Iris pigment epithelial cell (primary cell): ENCODE measurements around a stretch of chr17.

DNA sequence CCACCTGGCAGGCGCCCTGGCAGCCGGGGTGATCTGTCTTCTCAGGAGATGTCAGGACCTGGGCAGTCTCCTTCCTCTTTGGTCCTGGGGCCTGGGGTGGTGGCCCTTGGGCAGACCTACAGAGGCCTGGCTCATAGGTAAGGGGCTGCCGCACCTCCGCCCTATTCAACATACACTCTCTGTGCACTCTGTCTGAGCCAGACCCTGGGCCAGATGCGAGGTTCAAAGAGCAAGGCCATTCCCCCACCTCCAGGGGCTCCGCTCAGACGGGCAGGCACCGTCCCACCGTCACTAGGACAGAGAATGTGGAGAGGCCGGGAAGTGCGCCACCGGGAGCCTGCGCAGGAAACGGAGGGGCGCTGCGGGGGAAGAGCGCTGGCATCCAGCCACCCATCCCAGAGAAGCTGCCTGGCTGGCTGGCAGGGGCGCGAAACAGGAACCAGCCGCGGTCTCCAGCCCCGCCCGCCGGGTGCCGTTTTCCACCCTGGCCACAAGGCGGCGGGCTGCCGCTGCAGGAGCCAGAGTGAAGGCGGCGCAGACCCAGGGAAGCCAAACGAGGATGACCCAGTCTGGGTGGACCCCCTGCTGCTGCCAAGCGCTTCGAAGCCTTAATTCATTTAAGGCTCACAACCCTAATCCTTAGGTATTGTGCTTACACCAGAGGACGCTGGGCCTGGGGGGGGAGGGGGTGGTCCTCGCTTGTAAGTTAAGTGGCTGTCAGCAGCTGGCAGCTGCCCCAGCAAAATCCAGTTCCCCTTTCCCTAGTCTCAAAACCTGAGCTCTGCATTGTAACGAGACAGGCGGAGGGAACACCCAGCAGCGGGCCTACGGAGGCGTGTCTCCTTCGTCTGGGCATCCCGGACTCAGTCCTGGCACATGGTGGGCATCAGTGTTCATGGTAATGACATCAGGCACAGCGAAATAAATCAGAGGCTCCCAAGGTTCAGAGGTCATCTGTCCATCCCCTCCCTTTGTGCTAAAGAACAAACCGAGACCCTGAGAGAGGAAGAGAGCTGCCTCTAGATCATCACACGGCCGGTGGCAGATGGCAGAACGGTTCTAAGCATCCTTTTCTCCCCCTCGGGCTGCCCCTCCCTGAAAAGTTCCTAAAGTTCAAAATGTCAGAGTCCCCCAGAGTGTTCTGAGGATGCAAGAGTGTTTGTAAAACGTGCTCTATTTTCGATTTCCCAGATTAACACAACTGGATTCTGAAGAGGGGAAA, 114.8 kb upstream of the SMURF2 start:
- RRBS: no CpG with 5 or more reads among the region's 50 CpGs

DNA sequence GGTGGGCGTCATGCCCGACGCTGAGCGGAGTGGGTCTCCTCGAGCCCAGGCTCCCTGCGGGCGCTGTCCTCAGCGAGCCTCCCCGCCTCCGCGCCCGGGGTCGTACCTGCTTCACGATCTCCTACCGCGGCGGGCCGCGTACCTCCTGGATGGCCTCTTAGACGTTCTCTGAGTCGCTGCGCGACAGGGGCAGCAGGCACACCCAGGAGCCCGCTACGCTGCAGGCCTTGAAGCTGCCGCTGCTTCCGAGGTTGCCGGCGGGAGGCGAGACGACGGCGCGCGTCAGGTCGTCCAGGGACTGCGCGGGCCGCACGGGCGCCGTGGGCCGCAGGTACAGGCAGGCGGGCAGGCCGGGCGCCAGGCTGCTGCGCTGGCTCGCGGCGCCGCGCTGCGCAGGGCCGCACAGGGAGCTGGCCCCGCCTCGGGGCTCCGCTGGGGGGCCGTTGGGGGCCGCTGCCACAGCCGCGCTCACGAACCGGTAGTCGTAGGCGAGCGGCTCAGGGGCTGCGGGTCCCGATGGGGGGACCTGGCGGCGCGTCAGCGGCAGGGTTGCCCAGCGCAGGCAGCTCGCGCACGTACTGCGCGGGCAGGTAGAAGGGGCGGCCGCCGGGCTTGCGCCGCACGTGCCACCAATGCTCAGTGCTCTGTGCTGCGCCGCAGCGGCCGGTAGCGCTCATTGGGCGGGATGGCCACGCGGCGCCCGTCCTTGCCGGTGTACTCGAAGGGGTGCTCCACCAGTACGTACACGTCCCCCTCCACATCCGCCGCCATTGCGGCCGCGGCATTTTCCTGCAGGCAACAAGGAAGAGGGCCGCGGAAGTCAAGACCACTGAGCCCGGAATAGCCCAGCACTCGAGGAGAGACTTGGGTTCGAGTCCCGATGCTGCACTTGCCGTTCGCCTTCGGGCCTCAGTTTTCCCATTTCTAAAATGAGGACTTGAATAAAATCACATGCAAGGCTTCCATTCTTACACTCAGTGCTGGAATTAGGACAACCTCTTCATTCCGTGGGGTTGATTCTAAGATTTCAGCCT, 116.5 kb upstream of the SMURF2 start:
- RRBS: 3% methylated on average over 15 of the region's 113 CpGs

DNA sequence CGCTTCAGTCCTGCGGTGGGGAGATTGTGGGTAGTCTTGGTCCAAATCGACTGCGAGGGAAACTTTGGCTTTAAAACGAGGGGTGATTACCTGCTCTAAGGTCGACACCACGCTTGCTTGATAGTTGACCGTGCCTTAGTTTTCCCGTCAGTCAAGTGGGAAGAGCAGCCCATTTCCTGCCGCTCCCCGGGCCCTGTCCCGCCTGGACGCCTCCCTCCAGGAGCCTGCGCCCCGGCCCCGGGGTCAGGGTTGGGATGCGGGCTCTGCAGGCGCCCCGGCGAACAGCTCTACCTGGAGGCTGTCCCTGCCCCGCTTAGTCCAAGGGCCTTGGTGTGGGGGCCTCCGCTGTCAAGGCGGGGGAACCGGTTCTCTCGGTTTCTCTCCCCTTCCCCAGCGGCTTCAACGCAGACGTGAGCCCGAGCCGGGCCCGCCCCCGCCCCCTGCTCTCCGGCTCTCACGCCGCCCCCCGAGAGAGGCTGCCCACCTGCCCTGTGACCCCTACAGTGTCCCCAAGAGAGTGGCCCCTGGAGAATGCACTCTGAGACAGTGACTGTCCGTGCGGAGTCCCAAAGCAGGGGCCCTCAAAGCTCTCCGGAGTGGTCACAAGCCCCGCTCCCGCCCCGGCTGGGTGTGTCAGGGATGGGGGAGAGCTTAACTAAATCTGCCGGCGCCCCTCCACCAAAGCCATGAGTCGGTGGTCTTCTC, 117.4 kb upstream of the SMURF2 start:
- RRBS: 5% methylated on average over 10 of the region's 45 CpGs

DNA sequence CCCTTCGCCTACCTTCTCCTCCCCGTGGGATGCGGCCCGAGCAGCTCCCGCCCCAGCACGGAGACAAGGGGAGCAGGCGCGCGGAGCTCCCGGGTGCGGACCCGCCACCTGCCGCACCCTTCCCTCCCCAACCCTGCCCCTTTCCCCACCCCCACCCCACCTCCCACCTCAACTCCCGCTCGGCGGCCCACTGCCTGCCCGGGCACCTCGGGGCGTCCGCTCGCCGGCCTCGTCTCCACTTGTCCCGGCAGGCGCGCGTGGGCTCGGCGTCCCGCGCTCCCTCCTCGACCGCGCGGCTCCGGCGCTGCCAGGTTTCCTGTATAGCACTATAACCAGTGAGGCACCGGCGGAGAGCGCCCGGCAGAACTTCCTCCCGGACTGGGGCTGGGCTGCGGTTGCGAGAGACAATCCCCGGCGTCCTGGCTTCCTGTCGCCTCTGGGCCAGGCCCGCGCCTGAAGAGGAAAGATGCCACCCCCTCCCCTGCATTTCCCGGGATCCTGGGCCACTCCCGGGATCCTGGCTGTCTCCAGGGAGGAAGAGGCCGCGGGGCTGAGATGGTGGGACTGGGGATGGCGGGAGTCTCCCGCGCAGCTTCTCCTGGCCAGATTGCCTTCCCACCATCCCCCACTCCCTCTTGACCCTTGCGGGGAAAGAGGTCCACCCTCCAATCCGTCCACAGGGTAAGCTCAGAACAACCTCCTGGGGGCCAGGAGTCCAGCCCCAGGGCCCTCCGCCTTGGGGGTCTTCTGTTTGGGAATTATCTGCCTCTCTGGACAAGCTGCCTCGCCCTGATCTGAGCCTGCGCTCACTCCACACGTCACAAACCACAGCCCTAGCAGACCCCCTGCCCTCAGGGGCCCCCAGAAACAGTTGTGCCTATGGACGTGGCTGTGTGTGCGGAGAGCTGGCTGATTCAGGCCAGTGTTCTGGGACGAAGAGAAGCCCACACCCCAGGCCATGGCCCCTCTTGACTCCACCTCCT, 119.4 kb upstream of the SMURF2 start:
- RRBS: 2% methylated on average over 13 of the region's 65 CpGs

- RRBS: no CpG with 5 or more reads among the region's 17 CpGs
Observed at GRCh38 chr17:64786145-64786787, 124.2 kb upstream of the SMURF2 start.

DNA sequence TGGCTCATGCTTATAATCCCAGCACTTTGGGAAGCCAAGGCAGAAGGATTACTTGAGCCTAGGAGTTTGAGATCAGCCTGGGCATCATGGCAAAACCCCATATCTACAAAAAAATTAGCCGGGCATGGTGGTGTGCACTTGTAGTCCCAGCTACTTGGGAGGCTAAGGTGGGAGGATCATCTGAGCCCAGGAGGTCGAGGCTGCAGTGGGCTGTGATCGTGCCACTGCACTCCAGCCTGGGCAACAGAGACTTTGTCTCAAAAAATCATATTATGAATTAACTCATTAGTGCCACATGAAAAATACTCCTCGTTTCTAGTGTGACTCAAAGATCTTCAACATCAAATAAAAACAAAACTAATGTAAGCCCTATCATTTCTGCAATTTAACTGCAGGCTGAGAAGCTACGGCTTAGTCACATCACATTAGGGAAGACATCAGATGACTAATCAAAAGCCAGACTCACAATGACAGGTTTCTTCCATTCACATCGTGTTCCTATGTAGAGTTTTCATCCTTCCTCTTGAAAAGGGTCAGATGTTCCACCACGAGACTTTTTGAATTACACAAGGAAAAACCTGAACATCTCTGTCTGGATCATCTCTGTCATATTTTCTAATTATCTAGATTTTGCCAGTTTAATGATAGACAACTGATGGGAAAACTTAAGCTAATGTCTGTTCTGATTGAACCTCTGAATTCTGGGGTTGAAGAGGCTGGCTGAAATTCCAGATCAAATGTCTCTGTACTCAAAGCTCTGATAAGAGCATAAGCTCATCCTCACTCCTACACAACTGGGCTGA, 55.0 kb upstream of the LRRC37A3 start:
- RRBS: no CpG with 5 or more reads among the region's 7 CpGs

DNA sequence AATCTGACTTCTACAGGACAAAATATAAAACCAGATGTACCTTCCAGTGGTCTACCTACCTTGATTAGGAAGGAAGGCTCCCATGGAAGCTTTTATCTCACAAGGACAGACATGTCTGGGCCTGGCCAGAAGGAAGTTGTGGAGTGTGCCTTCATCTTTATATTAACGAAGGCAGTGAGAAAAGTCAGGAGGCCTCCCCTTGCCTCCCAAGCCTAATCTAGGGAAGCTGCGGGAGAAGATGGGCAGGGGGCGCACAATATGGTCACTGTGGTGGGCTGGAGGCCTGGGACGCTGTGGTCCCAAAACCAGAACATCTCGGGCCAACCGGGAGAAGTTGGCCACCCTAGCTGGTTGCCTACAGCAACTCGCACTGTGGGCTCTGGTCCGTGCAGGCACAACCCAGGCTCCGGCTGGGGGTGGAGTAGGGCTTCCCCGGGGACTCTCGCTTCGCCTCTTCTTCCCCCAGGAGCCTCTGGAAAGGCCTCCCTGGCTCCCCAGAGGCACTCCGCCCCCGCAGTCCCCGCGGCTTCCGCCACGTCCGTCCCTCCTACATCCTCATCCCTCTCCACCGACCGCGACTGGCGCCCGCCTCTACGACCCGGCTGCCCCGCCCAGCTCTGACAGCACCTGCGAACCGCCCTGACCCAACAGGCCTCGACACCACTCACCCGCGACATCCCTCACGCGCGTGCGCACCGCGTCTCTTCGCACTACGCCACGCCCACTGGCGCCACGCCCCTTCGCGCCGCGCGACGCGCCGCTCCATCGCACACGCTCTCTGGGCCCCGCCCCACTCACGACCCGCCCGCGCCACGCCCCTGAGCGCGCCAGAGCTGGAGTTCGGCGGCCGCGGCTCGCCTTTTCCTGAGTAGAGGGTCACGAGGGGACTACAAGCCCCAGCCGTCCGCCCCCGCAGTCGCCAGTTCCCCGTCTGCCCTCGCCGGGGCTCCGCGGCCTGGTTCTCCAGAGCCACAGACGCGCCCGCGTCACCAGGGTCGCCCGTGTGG, 55.9 kb upstream of the LRRC37A3 start:
- RRBS: 3% methylated on average over 6 of the region's 82 CpGs

DNA sequence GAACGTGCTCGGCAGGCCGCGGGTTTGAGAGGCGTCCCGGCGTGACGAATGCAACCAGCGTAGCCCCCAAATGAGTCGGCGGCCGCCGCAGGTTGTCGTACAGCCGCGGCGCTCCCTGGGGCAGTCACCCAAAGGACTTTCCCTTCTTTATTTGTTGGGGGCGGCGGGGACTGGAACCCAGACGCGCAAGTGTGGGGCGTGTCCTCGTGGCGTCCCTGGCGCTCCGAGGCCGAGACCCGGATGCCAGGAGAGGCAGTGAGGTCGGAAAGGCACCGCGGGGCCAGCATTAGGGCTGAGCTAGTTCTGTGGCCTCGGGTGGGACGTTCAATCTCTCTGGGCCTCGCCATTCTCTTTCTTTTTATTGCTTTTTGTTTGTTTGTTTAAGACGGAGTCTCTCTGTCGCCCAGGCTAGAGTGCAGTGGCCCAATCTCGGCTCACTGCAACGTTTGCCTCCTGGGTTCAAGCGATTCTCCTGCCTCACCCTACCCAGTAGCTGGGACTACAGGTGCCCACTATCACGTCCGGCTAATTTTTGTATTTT, 56.7 kb upstream of the LRRC37A3 start:
- RRBS: 0% methylated on average over 6 of the region's 41 CpGs

DNA sequence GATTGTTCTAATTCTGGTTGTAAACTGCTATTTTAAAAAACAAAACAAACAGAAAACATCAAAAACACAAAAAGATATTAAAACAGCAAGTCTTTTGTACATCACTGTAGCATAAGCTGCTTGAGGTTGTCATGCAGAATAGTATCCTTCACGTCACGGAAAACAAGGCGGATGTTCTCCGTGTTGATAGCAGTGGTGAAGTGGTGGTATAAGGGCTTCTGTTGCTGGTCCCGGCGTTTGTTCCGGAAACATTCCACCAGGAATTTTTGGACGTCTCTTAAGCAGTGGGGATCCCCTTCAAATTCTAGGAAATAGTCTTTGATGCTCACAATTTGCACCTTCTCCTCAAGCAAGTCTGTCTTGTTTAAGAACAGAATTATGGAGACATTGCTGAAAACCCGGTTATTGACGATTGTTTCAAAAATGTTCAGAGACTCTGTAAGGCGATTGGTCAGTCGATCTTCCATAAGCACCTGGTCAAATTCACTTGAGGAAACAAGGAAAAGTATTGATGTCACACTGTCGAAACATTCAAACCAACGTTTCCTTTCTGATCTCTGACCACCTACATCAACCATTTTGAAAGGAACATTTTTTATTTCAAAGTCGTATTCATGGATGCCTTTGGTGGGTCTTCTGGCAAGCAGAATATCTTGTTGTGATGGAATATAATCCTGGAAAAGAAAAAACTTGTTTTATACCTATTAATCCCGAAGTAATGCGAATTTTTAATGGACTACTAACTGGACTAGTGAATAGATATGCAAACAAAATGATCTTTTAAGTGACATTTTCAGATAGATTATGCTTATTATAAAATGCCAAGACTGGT, 42.2 kb downstream of the GNA13 start:
- RRBS: no CpG with 5 or more reads among the region's 17 CpGs

DNA sequence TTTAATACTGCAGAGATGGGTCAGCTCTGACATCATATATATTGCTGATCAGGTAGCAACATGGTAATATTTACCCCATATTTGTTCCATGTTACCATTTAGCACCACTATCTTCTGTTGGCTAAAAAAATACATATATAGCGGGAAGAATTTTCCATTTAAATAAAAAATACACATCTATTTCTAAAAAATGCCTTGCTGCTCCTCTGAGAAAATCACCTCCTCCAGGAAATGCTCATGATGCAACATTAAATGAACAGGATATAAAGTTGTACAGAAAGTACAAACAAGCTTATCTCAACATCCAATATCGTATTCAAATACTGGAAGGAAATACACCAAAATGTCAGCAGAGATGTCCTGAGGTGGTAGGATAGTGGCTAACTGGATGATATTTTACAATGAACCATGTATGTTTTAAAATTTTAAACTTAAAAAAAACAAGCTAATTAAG, 21.4 kb downstream of the GNA13 start:
- RRBS: no CpG with 5 or more reads among the region's 2 CpGs

- RRBS: no CpG with 5 or more reads among the region's 6 CpGs
Observed at GRCh38 chr17:65696681-65697168, 135.3 kb upstream of the AXIN2 start.

- RRBS: no CpG with 5 or more reads among the region's 5 CpGs
Observed at GRCh38 chr17:65697629-65698003, 136.2 kb upstream of the AXIN2 start.

GRCh38 chr17:65712406-65712876, 151.0 kb upstream of the AXIN2 start:
- RRBS: no CpG with 5 or more reads among the region's 7 CpGs

DNA sequence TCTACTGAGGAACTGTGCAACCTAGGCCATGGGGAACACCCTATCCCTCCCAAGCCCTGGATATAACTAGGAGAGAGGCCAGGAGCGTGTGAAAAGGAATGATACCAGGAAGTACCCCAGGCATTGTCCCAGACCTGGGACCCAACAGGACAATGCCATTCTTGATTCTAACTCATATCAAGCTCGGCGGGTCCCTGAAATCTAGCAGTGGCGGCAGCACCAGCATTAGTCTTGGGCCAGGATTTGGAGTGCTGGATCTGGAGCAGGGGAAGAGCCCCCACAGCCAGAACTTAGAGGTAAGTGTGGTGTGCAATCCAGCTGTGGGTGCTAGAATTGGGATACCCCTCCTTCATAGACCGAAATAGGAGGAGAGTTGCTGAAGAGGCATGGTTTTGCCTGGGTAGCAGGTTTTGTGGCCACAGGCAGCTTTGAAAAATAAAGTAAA, 170.9 kb downstream of the CEP112 start:
- RRBS: no CpG with 5 or more reads among the region's 5 CpGs

GRCh38 chr17:66235131-66235908, 6.1 kb upstream of the APOH start:
- RRBS: no CpG with 5 or more reads among the region's 5 CpGs

GRCh38 chr17:66348606-66349111, 46.2 kb downstream of the PRKCA start:
- RRBS: no CpG with 5 or more reads among the region's 3 CpGs

GRCh38 chr17:66436304-66437123, 134.1 kb downstream of the PRKCA start:
- RRBS: no CpG with 5 or more reads among the region's 14 CpGs

GRCh38 chr17:66466816-66467421, 164.5 kb downstream of the PRKCA start:
- RRBS: no CpG with 5 or more reads among the region's 7 CpGs

- RRBS: no CpG with 5 or more reads among the region's 13 CpGs
Observed at GRCh38 chr17:66503008-66503801, 200.8 kb downstream of the PRKCA start.

GRCh38 chr17:66508717-66509155, 206.3 kb downstream of the PRKCA start:
- RRBS: no CpG with 5 or more reads among the region's 3 CpGs